GM12878 (cell line): ENCODE data around the gene SPSB4.

- RAMPAGE, long total RNA, result no peak
- RRBS, 2 experiments, result no CpG with 5 or more reads among the region's 5 CpGs
CAGE:
- cytosol, long polyA minus RNA, result no peak
- cytosol, long polyA plus RNA, result no peak
- long polyA plus RNA, result no peak
- nucleolus, long total RNA, result no peak
- nucleus, long polyA plus RNA, result no peak
- nucleus, long total RNA, result no peak
These were observed 39.8 kb downstream of the FAIM start for GRCh38 chr3:138648046-138649169.

DNA sequence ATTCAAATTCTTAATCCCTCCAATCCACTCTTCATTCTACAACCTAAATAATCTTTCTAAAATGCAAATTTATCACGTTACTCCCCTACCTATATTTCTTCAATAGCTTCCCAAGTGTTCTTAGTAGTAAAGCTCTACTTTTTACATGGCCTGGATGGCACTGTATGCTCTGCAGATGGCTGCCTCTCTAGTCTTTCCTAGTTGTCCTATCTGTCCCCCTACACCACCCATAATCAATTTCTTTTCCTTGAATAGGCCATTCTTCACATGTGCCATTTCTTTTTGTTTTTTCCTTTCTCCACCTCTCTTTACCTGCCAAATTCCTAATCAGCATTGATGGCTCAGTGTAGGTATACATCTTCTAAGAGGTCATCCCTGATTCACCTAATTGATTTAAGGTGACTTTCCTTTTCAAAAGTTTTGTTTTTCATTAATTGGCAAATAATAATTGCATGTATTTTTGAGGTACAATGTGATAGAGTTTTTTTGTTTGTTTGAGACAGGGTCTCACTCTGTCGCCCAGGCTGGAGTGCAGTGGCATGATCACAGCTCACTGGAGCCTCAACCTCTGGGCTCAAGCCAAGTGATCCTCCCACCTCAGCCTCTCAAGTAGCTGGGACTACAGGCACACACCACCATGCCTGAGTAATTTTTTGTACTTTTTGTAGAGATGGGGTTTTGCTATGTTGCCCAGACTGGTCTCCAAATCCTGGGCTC lies 85.2 kb downstream of the PIK3CB start:
- RAMPAGE, long total RNA, result no peak
- RRBS, 2 experiments, result no CpG with 5 or more reads among the region's 2 CpGs
CAGE:
- cytosol, long polyA minus RNA, result no peak
- cytosol, long polyA plus RNA, result no peak
- long polyA plus RNA, result no peak
- nucleolus, long total RNA, result no peak
- nucleus, long polyA plus RNA, result no peak
- nucleus, long total RNA, result no peak

GRCh38 chr3:138755612-138756386 lies 78.9 kb downstream of the PIK3CB start:
- RAMPAGE, long total RNA, result no peak
- RRBS, 2 experiments, result no CpG with 5 or more reads among the region's 1 CpG
CAGE:
- cytosol, long polyA minus RNA, result no peak
- cytosol, long polyA plus RNA, result no peak
- long polyA plus RNA, result no peak
- nucleolus, long total RNA, result no peak
- nucleus, long polyA plus RNA, result no peak
- nucleus, long total RNA, result no peak

DNA sequence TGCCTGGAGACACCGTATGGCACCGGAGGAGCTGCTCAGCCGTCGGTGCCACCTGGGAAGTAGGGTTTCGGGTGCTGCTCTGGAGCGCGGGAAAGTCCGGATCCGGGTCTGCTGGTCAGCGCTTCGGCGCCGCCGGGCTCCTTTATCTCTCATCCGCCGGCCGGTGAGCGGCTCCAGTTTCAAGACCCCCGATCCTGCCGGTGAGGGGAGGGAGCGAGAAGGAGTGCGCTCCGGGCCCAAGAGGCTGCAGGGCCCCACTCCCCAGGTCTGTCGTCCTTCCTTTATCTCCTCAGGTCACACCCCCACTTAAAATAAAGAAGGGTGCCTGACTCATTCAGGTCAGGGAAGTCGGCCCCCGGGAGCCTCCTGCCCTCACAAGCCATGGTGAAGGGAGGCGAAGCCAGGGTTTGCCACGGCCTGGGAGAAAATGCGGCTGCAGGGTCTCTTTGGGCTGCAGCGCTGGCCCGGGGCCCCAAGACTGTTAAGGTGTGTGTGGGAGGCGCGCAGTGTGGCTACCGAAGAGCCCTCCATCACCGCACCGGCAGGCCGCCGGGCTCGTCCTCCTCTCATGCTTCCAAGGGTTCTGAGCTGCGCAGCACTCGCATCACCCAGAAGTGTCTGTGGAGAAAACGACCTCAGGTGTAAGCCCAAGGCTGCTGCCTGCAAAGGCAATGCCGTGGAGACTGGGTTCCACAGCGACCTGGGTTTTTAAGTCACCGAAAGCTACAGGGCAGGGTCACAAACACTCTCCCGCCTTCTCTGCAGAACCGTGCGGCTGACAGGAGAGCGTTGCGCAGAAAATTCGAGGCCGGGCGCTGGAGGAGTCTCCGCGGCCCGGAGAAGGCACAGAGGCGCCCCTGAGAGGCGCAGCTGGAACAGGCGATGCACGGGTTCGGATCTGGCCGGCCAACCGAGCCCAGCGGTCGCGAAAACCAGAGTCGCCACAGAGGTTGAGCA lies 8.8 kb downstream of the FOXL2 start:
- RAMPAGE, long total RNA, result no peak
- RRBS, 2 experiments, result 17 to 27% methylated on average over 22 to 27 of the region's 67 CpGs
CAGE:
- cytosol, long polyA minus RNA, result no peak
- cytosol, long polyA plus RNA, result no peak
- long polyA plus RNA, result no peak
- nucleolus, long total RNA, result no peak
- nucleus, long polyA plus RNA, result no peak
- nucleus, long total RNA, result no peak

GRCh38 chr3:138944757-138945829 lies 1.8 kb downstream of the FOXL2 start:
- RAMPAGE, long total RNA, result no peak
- RRBS, 2 experiments, result 32 to 48% methylated on average over 32 to 46 of the region's 112 CpGs
CAGE:
- cytosol, long polyA minus RNA, result no peak
- cytosol, long polyA plus RNA, result no peak
- long polyA plus RNA, result no peak
- nucleolus, long total RNA, result no peak
- nucleus, long polyA plus RNA, result no peak
- nucleus, long total RNA, result no peak

DNA sequence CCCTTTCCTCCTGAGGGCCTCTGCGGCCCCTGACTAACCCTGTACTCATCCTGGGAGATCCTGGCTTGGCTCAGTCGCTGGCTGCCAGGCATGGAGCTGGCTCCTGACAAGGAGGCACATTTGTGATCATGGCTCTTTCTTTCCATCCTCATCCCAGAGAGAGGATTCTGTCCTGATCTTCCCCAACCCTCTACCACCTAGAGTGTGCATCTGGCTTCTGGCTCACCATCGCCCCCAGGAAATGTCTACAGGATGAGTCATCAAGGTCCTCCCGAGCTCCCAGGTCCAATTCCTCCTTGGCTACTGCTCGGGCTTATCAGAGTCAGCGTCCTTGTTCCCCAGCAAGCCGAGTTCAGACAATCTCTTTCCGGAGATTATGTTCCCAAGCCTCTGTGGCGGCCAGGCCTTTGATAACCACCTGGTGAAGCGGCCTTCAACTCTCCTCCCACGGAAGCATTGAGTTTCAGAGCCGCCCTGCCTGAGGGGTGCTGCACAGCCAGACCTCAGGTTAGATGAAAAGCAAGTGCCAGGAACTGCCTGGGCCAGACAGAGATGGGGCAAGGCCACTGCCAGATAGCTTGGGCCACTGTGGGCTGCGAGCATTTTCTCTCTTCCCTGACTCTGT lies 44.4 kb upstream of the MRPS22 start:
- RAMPAGE, long total RNA, result no peak
- RRBS, 2 experiments, result no CpG with 5 or more reads among the region's 13 CpGs
CAGE:
- cytosol, long polyA minus RNA, result no peak
- cytosol, long polyA plus RNA, result no peak
- long polyA plus RNA, result no peak
- nucleolus, long total RNA, result no peak
- nucleus, long polyA plus RNA, result no peak
- nucleus, long total RNA, result no peak

DNA sequence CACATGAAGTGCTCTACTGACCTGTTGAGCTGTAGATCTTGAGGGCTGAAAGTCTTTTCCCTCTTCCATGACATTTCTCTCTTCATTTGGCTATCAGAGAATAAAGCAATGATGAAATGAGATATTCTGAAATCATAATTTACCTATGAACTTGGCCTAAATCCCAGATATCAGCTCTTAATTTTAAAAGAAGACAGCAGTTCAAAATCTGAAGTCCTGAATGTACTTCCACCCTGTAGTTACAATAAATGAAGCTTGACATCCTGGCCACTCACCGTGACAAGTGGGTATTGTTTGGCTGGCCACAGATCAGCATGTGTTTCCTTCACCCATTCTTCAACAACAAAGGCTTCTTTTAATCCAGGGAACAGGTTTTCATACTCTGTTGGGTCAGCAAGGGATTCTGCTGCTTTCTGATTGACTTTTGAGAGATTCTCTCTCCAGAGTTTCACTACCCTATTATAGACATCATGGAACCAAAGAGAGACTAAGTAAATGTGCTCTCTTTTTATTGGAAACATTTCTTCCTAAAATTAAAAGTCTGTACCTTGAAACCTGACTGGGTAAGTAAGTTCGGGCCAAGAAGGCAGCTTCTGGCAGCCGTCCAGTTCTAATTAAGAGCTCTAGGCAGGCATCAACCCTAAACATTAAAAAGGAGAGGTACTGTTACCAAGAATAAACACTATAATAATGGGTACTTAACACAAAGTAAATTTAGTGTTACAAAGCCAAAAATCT lies 15.1 kb downstream of the MRPS22 start:
- RAMPAGE, long total RNA, result no peak
- RRBS, 2 experiments, result no CpG with 5 or more reads among the region's 3 CpGs
CAGE:
- cytosol, long polyA minus RNA, result no peak
- cytosol, long polyA plus RNA, result no peak
- long polyA plus RNA, result no peak
- nucleolus, long total RNA, result no peak
- nucleus, long polyA plus RNA, result no peak
- nucleus, long total RNA, result no peak

- RAMPAGE, long total RNA, result no peak
- RRBS, 2 experiments, result no CpG with 5 or more reads among the region's 2 CpGs
CAGE:
- cytosol, long polyA minus RNA, result no peak
- cytosol, long polyA plus RNA, result no peak
- long polyA plus RNA, result no peak
- nucleolus, long total RNA, result no peak
- nucleus, long polyA plus RNA, result no peak
- nucleus, long total RNA, result no peak
These were observed 3.2 kb downstream of the RBP2 start for GRCh38 chr3:139473096-139473606.

GRCh38 chr3:139548409-139549543 lies 9.2 kb upstream of the RBP1 start:
- RAMPAGE, long total RNA, result no peak
- RRBS, 2 experiments, result no CpG with 5 or more reads among the region's 6 CpGs
CAGE:
- cytosol, long polyA minus RNA, result no peak
- cytosol, long polyA plus RNA, result no peak
- long polyA plus RNA, result no peak
- nucleolus, long total RNA, result no peak
- nucleus, long polyA plus RNA, result no peak
- nucleus, long total RNA, result no peak

DNA sequence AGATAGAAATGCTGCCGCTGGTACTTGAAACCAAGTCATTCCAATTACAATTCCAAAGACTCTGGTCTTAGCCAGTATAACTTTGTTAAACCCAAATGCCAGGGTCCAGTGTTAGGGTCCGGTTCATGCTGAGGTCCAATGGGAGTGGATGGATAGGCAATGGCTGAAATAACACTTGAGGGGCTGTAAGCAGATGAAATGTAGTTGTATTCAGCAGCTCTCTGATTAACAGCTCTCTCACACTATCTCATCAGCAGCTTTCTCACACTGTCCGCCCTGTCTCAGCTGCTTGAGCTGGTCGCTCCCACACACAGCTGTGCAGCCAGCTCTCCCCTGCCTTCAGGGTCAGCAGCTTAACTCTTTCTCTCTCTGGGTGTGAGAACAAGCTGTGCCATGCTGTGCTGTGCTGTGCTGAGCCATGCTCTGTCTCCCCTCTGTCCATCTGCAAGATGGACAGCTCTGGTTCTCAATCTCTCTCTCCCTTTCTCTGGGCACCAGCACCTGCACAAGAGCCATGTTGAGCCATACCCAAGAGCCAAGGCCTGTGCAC lies 291.5 kb upstream of the TRIM42 start:
- RAMPAGE, long total RNA, result no peak
- RRBS, 2 experiments, result no CpG with 5 or more reads among the region's 4 CpGs
CAGE:
- cytosol, long polyA minus RNA, result no peak
- cytosol, long polyA plus RNA, result no peak
- long polyA plus RNA, result no peak
- nucleolus, long total RNA, result no peak
- nucleus, long polyA plus RNA, result no peak
- nucleus, long total RNA, result no peak

DNA sequence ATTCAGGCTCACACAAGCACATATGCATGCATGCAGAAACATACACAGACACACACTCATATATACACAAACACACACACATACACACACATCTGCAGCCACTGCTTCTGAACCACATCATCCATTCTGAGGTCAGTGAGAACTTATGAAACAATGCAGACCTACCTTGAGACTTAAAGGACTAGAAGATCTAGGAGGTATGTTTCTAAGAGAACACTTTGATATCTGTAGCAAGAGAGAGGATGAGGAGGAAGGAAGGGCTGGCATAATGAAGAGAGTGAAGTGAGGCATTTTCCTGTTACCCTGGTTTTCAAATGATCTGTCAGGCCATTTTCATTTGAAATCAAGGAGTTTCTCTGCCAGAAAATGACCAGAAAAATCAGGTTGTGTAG lies 30.7 kb downstream of the TRIM42 start:
- RAMPAGE, long total RNA, result no peak
CAGE:
- cytosol, long polyA minus RNA, result no peak
- cytosol, long polyA plus RNA, result no peak
- long polyA plus RNA, result no peak
- nucleolus, long total RNA, result no peak
- nucleus, long polyA plus RNA, result no peak
- nucleus, long total RNA, result no peak

GRCh38 chr3:140980315-140981672 lies 39.2 kb downstream of the SLC25A36 start:
- RAMPAGE, long total RNA, result no peak
- RRBS, 2 experiments, result no CpG with 5 or more reads among the region's 9 CpGs
CAGE:
- cytosol, long polyA minus RNA, result no peak
- cytosol, long polyA plus RNA, result no peak
- long polyA plus RNA, result no peak
- nucleolus, long total RNA, result no peak
- nucleus, long polyA plus RNA, result no peak
- nucleus, long total RNA, result no peak

- RAMPAGE, long total RNA, result no peak
- RRBS, 2 experiments, result 2 to 5% methylated on average over 60 to 63 of the region's 119 CpGs
CAGE:
- cytosol, long polyA minus RNA, result no peak
- cytosol, long polyA plus RNA, result no peak
- long polyA plus RNA, result no peak
- nucleolus, long total RNA, result no peak
- nucleus, long polyA plus RNA, result no peak
- nucleus, long total RNA, result no peak
These were observed at the start of gene SPSB4 for GRCh38 chr3:141050998-141052058. TSS of gene SPSB4 (plus strand) at chr3:141051347.

DNA sequence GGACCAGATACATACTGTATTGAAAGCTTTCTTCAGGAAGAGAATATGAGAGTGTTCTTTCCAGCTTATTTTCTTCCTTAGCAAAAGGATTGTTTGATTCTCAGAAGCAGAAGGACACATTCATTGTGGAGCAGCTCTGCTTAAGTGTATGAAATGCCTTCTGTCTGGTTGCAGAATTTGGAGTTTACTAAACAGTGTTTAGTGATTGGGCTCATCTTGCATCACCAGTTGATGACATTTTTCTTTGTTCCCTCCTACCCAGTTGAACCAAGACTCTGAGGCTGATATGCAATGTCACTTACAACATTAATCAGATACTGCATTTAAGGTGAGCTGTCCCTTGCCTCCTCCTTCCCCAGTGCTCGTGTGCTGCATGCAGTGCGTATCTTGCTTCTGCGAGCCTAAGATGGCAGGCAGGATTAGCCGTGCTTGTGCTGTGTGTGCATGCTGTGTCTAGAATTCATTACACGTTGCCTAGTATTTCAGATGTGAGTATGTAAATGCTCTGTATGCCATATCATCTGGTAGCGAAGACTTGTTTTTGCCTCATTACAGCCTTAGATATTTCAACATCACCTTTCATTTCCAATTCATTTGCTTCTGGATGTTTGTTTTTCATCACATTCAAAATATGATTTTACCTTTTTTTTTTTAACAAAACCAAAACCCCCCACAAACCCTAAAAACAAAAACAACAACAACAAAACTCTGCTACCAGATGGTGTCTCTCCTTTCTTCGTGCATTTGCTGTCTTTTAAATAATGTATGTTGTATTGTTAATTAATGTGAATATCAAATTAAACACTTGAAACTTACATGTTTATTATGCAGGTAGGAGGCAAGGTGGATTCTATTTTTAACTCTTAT lies 18.5 kb downstream of the ZBTB38 start:
- RAMPAGE, long total RNA, result start-site peak on the plus strand centred at position 332 of the sequence, 126 bp wide, 194 and 261 reads in 2 replicates
- RRBS, 2 experiments, result no CpG with 5 or more reads among the region's 7 CpGs
CAGE:
- cytosol, long polyA minus RNA, result start-site peak on the plus strand centred at position 295 of the sequence, 52 bp wide, 282 reads
- cytosol, long polyA plus RNA, result start-site peak on the plus strand centred at position 292 of the sequence, 44 bp wide, 142 and 61 reads in 2 replicates
- long polyA plus RNA, result start-site peak on the plus strand centred at position 294 of the sequence, 48 bp wide, 211 and 161 reads in 2 replicates
- nucleolus, long total RNA, result no peak
- nucleus, long polyA plus RNA, result start-site peak on the plus strand centred at position 332 of the sequence, 130 bp wide, 143 and 166 reads in 2 replicates
- nucleus, long total RNA, result no peak

GRCh38 chr3:141416233-141417189 lies 48.2 kb downstream of the ZBTB38 start:
- RAMPAGE, long total RNA, result no peak
- RRBS, 2 experiments, result no CpG with 5 or more reads among the region's 10 CpGs
CAGE:
- cytosol, long polyA minus RNA, result no peak
- cytosol, long polyA plus RNA, result no peak
- long polyA plus RNA, result no peak
- nucleolus, long total RNA, result no peak
- nucleus, long polyA plus RNA, result no peak
- nucleus, long total RNA, result no peak

DNA sequence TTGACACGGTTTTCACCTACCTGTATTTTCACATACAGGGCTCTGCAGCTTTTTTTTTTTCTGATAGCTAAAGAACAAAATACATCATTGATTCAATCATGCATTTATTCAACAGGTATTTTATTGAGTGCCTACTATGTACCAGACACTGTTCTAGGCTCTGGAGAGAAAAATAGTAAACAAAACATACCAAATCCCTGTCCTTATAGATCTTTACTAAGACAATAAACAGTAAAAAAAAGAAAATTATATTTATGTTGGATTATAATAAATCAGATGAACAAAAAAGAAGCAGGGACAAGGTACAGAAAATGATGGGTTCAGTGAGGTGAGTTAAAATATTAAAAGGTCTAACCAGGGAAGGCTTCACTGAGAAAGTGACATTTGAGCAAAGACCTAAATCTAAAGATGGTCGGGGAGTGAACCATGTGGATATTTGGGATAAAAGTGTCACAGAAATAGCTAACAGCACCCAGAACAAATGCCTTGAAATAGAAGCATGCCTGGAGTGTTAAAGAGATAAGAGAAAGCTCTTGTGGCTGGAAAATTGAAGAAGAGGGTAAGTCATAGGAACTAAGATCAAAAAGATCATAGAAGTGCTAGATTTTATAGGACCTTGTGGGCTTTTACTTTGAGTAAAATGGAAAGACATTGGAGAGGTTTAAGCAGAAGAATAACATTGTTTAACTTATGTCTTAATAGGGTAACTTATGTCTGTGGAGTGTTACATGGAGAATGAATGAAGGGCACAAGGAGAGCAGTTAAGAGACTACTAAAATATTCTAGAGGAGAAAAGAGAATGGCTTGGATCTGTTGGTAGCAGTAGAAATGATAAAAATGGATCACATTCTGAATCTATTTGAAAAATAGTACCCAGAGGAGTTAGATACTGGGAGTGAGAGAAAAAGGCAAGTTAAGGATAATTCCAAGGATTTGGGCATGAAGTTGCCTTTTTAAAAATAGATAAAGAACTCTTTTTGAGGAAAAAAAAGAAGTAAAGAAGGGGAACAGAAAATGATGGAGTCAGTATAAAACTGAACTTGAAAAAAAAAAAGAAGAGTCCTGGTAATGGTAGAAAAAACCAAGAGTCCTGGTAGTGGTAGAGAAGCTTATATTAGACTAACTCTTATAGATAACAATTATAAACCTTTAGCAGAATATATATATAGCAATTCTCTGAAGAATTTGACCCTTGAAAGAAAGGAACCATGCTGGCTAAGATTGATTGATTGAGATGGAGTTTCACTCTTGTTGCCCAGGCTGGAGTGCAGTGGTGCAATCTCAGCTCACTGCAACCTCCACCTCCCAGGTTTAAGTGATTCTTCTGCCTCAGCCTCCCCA lies 105.5 kb downstream of the RASA2 start:
- RAMPAGE, long total RNA, result no peak
- RRBS, 2 experiments, result no CpG with 5 or more reads among the region's 2 CpGs
CAGE:
- cytosol, long polyA minus RNA, result no peak
- cytosol, long polyA plus RNA, result no peak
- long polyA plus RNA, result no peak
- nucleolus, long total RNA, result no peak
- nucleus, long polyA plus RNA, result no peak
- nucleus, long total RNA, result no peak

DNA sequence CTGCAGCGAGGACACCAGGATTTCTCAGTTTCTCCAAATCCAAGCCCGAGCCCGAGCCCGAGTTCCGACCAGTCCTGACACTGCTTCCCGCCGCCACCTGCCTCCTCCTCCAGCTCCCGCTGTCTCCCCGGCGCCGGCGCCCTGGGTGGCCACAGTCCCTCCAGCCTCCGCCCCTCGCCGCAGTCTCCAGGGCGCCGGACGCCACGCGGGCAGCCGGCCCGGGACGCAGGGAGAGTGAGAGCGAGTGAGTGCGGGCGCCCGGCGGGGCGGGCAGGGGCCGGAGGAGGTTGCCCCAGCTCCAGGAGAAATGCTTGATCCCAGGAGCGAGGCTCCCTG lies 78.0 kb upstream of the RNF7 start:
- RAMPAGE, long total RNA, result no peak
- RRBS, 2 experiments, result 27 to 51% methylated on average over 9 to 13 of the region's 31 CpGs
CAGE:
- cytosol, long polyA minus RNA, result no peak
- cytosol, long polyA plus RNA, result no peak
- long polyA plus RNA, result no peak
- nucleolus, long total RNA, result no peak
- nucleus, long polyA plus RNA, result no peak
- nucleus, long total RNA, result no peak

DNA sequence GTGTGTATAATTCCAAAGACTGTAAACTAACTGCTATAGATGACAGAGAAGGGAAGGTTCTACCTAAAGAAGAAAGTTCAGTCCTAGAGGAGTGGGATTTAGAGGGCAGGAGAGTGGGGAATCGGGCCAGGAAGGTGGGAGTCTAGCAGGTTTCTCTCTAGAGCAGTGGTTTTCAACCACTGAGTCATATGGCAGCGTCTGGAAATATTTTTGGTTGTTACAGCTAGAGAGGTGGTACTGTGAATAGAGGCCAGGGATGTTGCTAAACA lies 28.6 kb downstream of the ATP1B3 start:
- RAMPAGE, long total RNA, result no peak
- RRBS, 2 experiments, result no CpG with 5 or more reads among the region's 2 CpGs
CAGE:
- cytosol, long polyA minus RNA, result no peak
- cytosol, long polyA plus RNA, result no peak
- long polyA plus RNA, result no peak
- nucleolus, long total RNA, result no peak
- nucleus, long polyA plus RNA, result no peak
- nucleus, long total RNA, result no peak